Paraaortic lymph node (tissue), 1 donor: ENCODE results near the genes SMN2 and BDP1.

DNA sequence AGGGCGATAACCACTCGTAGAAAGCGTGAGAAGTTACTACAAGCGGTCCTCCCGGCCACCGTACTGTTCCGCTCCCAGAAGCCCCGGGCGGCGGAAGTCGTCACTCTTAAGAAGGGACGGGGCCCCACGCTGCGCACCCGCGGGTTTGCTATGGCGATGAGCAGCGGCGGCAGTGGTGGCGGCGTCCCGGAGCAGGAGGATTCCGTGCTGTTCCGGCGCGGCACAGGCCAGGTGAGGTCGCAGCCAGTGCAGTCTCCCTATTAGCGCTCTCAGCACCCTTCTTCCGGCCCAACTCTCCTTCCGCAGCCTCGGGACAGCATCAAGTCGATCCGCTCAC is at the start of gene SMN2:
Gene SMN2, plus strand, starts transcription at position 134 of the 337 bp plus-strand sequence.
- PRO-cap = no peak

- PRO-cap = no peak
These were observed 314.5 kb upstream of the SERF1A start for GRCh38 chr5:70585973-70586409.

GRCh38 chr5:71445635-71446076 is 9.8 kb upstream of the BDP1 start:
- PRO-cap = no peak

- PRO-cap = unidirectional peak, plus-strand start at chr5:71455689; unidirectional peak, minus-strand start at chr5:71455879
These were observed at the start of gene BDP1 for GRCh38 chr5:71455318-71456463. Gene BDP1 (plus strand): TSS chr5:71455651.

DNA sequence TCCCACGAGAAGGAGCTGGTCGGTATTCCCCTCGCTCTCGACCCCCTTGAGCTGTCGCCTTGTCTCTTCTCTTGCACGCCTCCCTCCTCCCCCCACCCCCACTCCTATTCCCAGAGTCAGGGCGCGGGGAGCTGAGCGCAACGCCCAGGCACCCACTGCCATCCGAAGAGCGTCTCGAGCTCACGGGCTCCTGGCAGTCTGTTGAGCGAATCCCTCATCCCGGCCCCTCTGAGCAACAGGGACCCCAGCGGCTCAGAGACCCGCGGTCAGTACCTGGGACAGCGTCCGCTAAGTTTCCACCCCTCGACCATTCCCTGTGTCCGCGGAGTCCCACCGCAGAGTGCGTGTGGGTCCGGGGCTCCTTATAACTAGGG is 347 bp downstream of the CARTPT start:
- PRO-cap = no peak

DNA sequence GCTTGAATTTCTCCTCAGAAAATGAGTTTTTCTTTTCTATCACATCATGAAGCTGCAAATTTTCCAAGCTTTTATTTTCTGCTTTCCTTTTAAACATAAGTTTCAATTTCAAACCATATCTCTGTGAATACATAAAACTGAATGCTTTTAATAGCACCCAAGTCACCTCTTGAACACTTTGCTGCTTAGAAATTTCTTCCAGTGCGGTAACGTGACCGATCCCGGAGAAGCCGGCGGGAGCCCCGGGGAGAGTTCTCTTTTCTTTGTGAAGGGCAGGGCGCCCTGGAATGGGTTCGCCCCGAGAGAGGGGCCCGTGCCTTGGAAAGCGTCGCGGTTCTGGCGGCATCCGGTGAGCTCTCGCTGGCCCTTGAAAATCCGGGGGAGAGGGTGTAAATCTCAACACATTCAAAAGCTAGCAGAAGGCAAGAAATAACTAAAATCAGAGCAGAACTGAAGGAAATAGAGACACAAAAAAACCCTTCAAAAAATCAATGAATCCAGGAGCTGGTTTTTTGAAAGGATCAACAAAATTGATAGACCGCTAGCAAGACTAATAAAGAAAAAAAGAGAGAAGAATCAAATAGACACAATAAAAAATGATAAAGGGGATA is 131.7 kb downstream of the CARTPT start:
- PRO-cap = no peak

- PRO-cap = no peak
These were observed 34.4 kb downstream of the MAP1B start for GRCh38 chr5:72141777-72142036.

GRCh38 chr5:72158190-72158866 is 51.1 kb downstream of the MAP1B start:
- PRO-cap = no peak

DNA sequence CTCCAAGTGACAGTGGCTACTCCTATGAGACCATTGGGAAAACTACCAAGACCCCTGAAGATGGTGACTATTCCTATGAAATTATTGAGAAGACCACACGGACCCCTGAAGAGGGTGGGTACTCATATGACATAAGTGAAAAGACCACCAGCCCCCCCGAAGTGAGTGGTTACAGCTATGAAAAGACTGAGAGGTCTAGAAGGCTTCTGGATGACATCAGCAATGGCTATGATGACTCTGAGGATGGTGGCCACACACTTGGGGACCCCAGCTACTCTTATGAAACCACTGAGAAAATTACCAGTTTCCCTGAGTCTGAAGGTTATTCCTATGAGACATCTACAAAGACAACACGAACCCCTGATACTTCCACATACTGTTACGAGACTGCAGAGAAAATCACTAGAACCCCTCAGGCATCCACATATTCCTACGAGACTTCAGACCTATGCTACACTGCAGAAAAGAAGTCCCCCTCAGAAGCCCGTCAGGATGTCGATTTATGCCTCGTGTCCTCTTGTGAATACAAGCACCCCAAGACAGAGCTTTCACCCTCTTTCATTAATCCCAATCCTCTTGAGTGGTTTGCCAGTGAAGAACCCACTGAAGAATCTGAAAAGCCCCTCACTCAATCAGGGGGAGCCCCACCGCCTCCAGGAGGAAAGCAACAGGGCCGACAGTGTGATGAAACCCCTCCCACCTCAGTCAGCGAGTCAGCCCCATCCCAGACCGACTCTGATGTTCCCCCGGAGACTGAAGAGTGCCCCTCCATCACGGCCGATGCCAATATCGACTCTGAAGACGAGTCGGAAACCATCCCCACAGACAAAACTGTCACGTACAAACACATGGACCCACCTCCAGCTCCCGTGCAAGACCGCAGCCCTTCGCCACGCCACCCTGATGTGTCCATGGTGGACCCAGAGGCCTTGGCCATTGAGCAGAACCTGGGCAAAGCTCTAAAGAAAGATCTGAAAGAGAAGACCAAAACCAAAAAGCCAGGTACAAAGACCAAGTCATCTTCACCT is 92.1 kb downstream of the MAP1B start:
- PRO-cap = no peak

GRCh38 chr5:72307793-72308782 is 12.0 kb downstream of the MRPS27 start:
- PRO-cap = bidirectional peak, plus-strand start at chr5:72308141, minus-strand start at chr5:72308020; unidirectional peak, minus-strand start at chr5:72308160; bidirectional peak, plus-strand start at chr5:72308545, minus-strand start at chr5:72308374

DNA sequence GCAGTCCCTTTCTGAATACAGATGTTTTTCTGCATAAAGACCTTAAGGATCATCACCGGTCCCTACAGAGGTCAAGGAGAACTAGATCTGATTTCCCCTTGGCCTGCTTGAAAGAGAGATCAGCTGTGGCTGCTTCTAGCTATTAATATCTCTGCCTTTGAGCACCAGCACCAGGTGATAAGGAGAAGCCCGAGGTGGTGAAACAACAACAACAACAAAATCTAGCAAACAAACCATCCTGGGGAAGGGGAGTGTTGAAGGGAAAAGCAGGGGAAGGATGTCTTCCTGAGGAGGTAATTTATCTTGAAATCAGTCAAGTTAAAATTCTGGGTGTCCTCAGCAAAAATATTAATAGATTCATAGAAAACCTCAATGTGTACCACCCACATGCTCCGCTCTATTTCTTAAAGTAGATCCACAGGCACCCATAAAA is 42.1 kb downstream of the ZNF366 start:
- PRO-cap = no peak

- PRO-cap = unidirectional peak, plus-strand start at chr5:72500062
These were observed 7.4 kb downstream of the ZNF366 start for GRCh38 chr5:72499597-72500344.

- PRO-cap = no peak
These were observed 111.3 kb upstream of the ZNF366 start for GRCh38 chr5:72618535-72618836.

DNA sequence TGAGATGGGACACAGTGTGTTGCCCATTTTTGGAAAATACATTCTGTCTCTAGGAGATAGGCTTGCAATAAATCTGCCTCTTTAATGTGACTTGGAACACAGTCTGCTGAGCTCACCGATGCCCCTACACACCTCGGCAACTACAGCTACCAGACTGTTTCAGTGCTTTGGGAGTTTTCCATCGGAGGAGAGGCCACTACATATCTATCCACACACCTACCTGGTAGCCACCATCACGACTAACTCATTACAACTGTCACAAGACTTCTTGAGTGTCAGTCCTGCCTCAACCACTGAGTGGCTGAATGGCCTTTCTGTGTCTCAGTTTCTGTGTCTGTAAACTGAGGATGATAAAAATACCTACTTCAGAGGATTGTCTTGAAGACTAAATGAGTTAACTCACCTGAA is 18.8 kb upstream of the FCHO2 start:
- PRO-cap = no peak

GRCh38 chr5:72956157-72957061 is 568 bp downstream of the FCHO2 start:
- PRO-cap = bidirectional peak, plus-strand start at chr5:72956477, minus-strand start at chr5:72956259

DNA sequence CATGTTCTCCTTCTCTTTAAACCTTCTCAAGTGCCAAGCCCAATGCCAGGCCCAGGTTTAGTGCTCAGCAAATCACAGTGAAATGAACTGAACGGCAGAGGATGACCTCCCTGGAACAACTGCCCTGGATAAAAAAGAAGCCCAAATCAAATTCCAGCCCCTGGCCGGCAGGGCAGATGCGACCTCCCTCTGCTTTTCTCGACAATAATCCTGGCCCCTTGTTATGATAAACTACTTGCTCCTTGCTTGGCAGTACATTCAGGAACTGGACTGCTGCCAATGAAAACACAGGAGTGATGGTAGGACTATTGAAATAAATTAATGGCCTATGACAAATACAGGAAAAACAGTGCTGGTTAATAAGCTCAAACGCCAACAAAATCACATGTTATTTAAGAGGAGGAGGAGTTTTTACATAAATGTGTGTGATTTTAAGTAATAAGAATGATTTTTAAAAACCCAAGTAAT is 108.4 kb downstream of the TMEM174 start:
- PRO-cap = no peak

DNA sequence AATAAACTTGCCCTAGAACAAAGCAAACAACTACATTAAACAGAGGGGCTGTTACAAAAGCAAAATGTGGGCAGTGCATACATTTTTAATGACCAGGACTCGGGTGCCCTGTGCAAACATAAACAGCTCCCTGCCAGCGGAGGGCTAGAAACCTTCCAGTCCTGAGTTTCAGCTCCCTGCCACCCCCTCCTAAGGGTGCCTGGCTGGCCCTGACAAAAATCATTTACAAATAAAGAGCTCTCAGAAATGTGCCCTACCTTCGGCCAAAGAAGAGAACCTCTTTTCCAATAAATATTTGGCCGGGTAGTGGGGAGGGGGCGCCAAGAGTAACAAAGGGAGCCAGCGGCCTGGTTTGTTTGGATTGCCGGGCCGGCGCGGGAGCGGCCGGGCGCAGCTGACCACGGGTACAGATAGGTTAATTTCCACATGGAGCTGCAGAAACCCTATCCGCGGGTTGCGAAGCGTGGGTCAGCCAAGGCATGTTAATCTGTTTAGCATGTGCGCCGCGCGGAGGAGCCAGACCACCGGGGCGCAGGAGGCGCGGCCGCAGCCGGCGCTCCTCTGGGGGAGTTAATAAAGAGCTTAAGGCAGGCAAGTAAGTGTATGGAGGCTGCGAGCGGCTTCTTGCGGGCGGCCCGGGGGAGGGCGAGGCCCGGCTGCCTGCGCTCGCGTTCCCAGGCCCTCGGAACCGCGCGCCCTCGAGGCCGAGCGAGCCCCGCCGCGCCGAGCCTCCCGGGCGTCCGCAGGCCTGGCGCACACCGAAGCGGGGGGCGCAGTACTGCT is 29.3 kb downstream of the FOXD1 start:
- PRO-cap = no peak

GRCh38 chr5:73436799-73437995 is 11.4 kb downstream of the FOXD1 start:
- PRO-cap = no peak

DNA sequence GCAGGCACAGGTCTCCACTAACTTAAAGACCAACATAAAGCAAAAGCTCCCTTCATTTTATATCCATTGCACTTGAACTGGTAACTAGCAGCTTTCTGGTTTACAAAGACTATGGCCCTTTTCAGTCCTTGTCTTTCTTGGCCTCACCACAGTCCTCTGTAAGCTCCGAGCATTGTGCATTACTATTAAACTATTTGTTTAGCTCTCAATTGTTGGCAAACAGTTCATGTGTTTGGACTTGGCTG is 37.3 kb downstream of the ARHGEF28 start:
- PRO-cap = no peak

DNA sequence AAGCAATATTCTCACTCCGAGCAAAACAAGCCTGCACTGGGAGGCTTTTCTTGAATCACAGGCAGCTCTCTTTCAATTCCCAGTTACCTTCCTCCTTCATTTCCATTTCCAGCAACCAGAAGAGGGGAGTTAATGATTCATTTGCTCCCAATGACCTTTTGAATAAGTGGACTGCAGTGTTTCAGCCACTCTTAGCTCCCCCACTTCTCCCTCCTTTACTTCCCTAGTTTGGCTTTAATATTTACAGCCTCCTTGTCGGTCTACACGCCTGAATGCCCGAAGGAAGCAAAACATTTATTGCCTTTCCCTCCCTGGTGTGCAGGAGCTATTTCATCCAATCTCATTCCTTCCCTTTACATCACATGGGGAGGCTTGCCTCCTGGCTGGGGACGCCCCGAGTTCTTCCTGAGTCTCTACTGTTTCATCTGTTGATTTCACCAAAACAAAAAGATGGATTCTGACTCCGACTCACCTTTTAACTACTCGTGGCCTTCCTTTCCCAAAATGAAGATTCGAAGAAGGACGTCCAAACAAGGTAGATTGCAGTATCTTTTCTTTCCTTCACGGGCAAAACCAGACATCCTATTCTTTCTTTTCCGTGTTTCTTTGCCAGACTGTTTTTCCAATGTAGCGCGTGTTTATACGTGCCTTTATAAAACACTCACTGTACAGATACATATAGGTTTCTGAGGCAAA is 187.3 kb downstream of the ARHGEF28 start:
- PRO-cap = no peak